Urinary bladder (tissue), 3 donors: ENCODE results near the gene LSR.

GRCh38 chr19:35033452-35034168 lies 3.3 kb downstream of the SCN1B start:
- PRO-cap, result no peak
- RAMPAGE, long total RNA, result no peak

- PRO-cap, result no peak
- RAMPAGE, long total RNA, result no peak
Observed at GRCh38 chr19:35042029-35042817, 702 bp downstream of the HPN start.

- PRO-cap, result no peak
- RAMPAGE, long total RNA, result no peak
Observed at GRCh38 chr19:35042837-35043346, 1.4 kb downstream of the HPN start.

GRCh38 chr19:35045703-35046218 lies 4.2 kb downstream of the HPN start:
- PRO-cap, result no peak
- RAMPAGE, long total RNA, result no peak

DNA sequence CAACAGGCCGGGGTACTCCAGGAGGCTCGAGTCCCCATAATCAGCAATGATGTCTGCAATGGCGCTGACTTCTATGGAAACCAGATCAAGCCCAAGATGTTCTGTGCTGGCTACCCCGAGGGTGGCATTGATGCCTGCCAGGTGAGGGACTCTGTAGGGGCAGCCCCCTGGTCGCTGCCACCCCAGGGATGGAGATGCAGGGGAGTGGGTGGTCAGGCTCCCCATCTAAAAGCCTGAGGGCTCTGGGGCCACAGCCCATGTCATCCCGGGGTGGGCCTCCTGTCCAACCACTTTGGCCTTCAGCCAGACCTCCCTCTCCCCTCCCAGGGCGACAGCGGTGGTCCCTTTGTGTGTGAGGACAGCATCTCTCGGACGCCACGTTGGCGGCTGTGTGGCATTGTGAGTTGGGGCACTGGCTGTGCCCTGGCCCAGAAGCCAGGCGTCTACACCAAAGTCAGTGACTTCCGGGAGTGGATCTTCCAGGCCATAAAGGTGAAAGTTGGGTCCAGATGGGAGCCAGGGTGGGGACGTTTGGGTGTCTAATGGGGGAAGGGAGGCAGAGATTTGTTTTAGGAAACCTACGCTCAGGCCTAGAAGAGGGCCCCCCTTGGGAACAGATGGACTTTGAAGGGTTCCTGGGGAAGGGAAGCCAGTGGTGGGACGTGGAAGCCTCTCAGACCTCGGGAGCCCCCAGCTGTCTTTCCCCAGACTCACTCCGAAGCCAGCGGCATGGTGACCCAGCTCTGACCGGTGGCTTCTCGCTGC lies 24.2 kb downstream of the HPN start:
- PRO-cap, result no peak
- RAMPAGE, long total RNA, result no peak

DNA sequence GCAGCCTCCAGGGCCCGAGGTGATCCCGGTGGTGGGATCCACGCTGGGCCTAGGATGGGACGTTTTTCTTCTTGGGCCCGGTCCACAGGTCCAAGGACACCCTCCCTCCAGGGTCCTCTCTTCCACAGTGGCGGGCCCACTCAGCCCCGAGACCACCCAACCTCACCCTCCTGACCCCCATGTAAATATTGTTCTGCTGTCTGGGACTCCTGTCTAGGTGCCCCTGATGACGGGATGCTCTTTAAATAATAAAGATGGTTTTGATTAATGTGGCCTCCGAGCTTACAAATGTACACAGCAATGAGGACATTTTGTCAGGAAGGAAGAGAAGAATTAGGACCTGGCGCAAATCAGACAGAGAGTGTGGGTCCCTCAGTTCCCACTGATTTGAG lies 24.8 kb downstream of the HPN start:
- PRO-cap, result no peak
- RAMPAGE, long total RNA, result no peak

DNA sequence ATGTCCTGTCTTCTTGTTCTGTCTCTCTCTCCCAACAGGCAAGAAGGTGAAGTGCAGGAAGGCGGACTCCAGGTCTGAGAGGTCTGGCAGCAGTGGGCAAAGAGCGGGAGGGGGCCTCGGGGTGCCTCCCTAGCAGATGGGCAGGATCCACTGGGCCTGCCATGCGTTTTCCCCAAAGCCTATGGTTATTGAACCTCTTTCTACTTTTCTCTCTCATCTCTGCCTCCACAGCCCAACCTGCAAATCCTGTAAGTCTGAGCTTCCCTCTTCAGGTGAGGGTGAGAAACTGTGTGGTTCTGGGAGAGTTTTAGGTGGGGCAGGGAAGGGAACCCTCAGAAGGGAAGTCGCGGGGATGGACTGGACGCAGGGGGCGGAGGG lies 3.1 kb upstream of the FXYD5 start:
- PRO-cap, result no peak
- RAMPAGE, long total RNA, result no peak

GRCh38 chr19:35157891-35158572 lies 3.5 kb downstream of the FXYD5 start:
- PRO-cap, result no peak
- RAMPAGE, long total RNA, result no peak

GRCh38 chr19:35248231-35249235 lies at the start of gene LSR:
Gene LSR (plus strand): TSS chr19:35249002.
- PRO-cap, result bidirectional peak, plus-strand start at chr19:35248392, minus-strand start at chr19:35248372; unidirectional peak, plus-strand start at chr19:35248974; unidirectional peak, plus-strand start at chr19:35249008; unidirectional peak, plus-strand start at chr19:35249012
- RAMPAGE, long total RNA, result no peak

- PRO-cap, result no peak
- RAMPAGE, long total RNA, result no peak
Observed at GRCh38 chr19:35264567-35265252, 4.1 kb upstream of the USF2 start.

GRCh38 chr19:35279865-35280409 lies 2.4 kb upstream of the HAMP start:
- PRO-cap, result no peak
- RAMPAGE, long total RNA, result no peak

DNA sequence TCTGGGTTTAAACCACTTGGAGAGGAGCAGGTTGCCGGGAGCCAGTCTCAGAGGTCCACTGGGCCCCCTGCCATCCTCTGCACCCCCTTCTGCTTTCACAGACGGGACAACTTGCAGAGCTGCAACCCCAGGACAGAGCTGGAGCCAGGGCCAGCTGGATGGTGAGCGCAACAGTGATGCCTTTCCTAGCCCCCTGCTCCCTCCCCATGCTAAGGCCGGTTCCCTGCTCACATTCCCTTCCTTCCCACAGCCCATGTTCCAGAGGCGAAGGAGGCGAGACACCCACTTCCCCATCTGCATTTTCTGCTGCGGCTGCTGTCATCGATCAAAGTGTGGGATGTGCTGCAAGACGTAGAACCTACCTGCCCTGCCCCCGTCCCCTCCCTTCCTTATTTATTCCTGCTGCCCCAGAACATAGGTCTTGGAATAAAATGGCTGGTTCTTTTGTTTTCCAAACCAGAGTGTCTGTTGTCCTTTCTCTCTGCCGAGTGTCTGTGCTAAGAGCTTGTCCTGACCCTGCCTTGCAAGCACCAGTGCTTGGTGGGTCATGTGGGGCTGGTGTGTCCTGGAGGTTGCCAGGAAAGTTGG lies 2.5 kb downstream of the HAMP start:
- PRO-cap, result no peak
- RAMPAGE, long total RNA, result no peak

- PRO-cap, result no peak
- RAMPAGE, long total RNA, result no peak
Observed at GRCh38 chr19:35309494-35310392, 17.8 kb downstream of the MAG start.

DNA sequence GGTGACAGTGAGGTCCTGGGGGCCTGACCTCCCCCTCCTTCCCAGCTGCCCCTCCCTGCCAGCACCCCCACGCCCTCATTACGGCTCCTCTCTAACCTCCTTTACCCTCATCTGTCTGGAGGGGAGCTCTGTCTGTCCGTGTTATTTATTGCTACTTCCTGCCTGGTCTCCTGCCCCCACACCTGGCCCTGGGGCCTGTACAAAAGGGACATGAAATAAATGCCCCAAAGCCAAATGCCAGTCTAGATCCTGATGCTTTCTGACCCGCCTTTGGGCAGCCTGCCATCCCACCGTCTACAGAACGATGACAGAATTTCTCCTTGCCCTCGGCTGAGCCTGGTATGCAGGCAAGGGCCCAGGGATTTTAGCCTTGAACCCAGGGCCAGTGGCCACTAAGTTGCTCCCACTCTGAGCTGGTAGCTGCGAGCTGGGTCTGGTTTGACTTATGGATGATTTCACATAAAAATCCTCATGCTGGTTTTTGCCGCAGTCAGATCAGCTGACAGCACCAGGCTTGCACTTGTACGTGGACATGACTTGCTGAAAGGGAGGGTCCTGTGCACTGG lies 15.3 kb upstream of the CD22 start:
- PRO-cap, result no peak
- RAMPAGE, long total RNA, result no peak

- PRO-cap, result no peak
- RAMPAGE, long total RNA, result no peak
Observed at GRCh38 chr19:35345865-35346500, 1.7 kb upstream of the FFAR1 start.

DNA sequence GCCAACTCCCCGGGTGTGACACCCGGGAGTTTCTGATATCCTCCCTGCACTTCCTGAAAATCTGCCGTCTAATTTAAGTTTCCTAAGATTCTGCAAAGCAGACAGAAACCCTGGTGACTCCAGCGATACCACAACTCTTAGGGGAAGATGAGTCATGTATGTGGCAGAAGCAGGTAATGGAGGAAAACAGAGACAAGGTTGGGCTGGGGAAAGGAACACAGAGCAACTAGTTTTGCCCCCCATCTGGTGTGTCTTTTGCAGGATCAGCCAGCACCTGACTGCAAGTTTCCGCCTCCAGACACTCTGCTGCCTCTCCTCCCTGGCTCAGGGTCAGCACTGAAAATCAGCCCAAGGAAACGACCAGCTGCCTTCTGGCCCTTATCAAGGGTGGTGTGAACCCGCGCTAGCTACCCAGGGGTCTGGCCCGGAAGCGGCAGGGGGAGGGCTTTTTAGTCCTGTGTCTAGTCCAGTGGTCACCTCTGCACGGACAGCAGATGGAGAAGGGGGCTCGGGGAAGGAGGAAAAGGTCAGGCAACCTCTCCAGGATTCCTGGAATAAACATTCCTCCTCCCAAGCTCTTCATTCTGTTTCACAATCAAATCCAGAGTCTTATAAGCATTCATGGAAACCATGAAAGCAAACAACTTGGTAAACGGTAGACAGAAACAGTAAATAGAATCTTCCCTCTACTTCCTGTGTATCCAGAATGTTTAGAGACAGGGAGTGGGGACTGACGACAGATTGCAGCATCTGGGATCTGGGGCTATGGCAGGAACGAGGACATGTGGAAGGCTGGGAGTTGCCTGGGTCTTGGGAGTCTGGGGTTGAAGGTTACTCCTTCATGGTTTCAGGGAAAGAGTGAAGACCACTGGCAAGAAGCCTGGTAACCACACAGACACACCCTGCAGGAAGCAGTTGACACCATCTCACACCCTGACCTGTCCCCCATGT lies 11.1 kb upstream of the FFAR2 start:
- PRO-cap, result bidirectional peak, plus-strand start at position 195 of the sequence, minus-strand start outside the sequence
- RAMPAGE, long total RNA, result no peak

GRCh38 chr19:35543896-35544949 lies 1.2 kb upstream of the TMEM147 start:
- PRO-cap, result no peak
- RAMPAGE, long total RNA, result no peak

- PRO-cap, result no peak
- RAMPAGE, long total RNA, result no peak
Observed at GRCh38 chr19:35718167-35719184, 673 bp downstream of the KMT2B start.

- PRO-cap, result no peak
- RAMPAGE, long total RNA, result no peak
Observed at GRCh38 chr19:35724428-35724698, 6.6 kb downstream of the KMT2B start.

GRCh38 chr19:35731784-35732263 lies 10.4 kb downstream of the IGFLR1 start:
- PRO-cap, result no peak
- RAMPAGE, long total RNA, result no peak